Endothelial cell of umbilical vein (primary cell): ENCODE measurements around a stretch of chr22.

DNA sequence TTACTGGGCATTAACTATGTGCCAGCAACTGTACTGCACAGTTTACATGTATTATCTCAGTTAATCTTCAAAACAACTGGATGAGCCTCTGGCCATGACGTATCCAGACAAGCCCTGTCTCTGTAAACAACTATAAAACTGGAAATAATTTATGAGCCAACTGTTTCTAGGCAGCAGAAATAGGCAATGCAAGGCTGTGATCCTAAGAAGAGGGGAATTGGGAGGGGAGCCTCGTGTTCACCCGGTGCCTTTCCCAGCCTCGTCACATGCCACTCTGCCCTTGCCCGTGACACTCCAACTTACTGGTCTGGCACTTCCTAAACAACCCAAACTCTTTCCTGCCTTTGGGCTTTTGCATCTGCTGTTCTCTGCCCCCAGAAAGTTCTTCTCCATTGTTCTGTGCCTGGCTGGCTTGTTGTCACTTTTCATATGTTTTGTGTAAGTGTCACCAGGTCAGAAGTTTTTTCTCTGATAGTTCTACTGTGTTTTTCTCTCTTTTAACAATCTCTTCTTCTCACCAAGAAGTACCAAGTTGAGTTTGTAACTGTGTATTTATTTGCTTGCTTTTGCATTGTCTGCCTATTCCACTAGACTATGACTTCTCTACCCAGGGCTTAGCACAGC lies 83.0 kb downstream of the FBXO7 start:
- PRO-cap, result no peak
CAGE:
- cytosol, long polyA minus RNA, result no peak
- cytosol, long polyA plus RNA, result no peak
- long polyA plus RNA, result no peak
- nucleus, long polyA minus RNA, result no peak
- nucleus, long polyA plus RNA, result no peak

GRCh38 chr22:32649312-32650073 lies 152.0 kb upstream of the TIMP3 start:
- PRO-cap, result no peak
CAGE:
- cytosol, long polyA minus RNA, result no peak
- cytosol, long polyA plus RNA, result no peak
- long polyA plus RNA, result no peak
- nucleus, long polyA minus RNA, result no peak
- nucleus, long polyA plus RNA, result no peak

DNA sequence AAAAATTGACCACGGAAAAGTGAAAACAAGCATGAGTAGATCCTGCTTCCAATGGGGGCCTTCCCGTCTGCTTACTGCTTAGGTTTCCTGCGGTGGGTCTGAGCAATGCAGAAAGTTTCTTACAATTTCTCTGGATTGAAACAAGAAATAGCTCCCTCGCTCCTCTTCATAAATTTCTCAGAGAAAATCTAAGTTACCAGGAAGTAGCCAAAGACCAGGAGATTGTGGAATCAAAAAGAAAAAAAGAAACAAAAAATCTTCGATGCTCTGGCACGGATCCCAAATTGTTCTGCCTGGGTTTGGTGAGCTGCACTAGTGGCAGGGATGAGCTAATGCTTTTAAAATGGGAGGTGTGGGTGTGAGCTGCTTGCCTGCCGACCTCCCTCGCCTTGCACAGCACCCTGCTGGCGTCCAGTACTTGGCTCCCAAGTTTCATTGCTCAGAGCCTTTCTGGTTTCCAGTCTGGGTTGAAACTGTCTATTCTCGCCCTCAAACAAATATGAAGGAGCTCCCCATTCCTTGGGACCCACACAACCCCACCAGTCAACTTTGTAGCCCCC lies 2.5 kb downstream of the TIMP3 start:
- PRO-cap, result no peak
CAGE:
- cytosol, long polyA minus RNA, result no peak
- cytosol, long polyA plus RNA, result no peak
- long polyA plus RNA, result no peak
- nucleus, long polyA minus RNA, result no peak
- nucleus, long polyA plus RNA, result no peak

DNA sequence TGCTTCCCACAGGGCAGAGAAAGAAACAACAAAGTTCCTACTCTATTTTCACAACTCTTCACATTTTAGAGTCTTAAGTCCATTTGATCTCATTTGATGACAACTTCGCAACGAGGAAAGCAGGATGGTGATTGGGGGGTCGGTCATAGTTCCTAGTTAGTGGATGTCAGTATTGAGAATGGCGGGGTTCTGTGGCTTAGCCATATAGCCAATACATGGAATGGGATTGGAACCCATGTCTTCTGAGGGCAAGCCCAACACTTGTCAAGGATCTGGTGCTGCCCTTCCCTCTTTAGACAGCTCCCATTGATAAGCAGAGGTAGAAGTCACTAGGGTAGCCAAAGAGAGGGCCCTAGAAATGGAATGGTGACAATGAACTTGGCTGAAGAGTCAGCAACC lies 10.1 kb downstream of the TIMP3 start:
- PRO-cap, result no peak
CAGE:
- cytosol, long polyA minus RNA, result no peak
- cytosol, long polyA plus RNA, result no peak
- long polyA plus RNA, result no peak
- nucleus, long polyA minus RNA, result no peak
- nucleus, long polyA plus RNA, result no peak

- PRO-cap, result no peak
CAGE:
- cytosol, long polyA minus RNA, result no peak
- cytosol, long polyA plus RNA, result no peak
- long polyA plus RNA, result no peak
- nucleus, long polyA minus RNA, result no peak
- nucleus, long polyA plus RNA, result no peak
Measured at GRCh38 chr22:32816217-32816816, 14.8 kb downstream of the TIMP3 start.

DNA sequence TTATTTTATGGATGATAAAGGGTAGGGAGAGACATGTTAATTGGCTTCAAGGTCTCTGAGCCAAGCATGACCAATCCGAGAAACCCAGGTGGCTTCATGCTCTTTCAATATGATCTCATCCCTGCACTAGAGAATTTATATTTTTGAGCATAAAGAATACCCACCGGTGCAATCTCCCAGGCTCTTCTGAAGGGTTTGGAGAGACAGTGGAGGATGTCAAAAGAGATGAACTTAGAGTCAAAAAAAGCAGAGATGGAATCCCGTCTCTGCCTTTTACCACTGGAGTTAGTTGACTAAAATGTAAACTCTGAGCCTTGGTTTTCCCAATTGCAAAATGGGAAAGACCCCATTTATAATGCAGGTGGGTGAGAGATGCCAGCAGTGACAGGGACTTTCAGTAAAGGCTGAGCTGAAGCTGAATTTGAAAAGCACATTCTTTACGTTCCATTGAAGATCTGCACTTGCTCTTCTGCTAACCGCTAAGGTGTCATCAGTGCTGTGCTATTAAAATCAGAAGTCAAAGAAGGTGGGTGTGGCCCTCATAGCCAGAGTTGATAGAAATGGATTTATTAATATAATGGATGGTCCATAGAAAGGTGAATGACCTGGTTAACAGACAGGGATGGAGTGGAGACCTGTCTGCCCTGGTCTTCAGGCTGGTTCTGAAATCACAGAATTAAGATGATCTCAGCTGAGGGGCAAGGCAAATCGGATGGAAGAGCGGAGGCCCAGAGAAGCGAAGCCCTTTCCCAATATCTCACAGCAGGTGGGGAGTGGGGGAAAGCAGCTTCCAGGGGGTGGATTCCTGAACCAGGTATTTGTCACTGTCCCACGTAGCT lies 19.6 kb downstream of the TIMP3 start:
- PRO-cap, result no peak
CAGE:
- cytosol, long polyA minus RNA, result no peak
- cytosol, long polyA plus RNA, result no peak
- long polyA plus RNA, result no peak
- nucleus, long polyA minus RNA, result no peak
- nucleus, long polyA plus RNA, result no peak

- PRO-cap, result no peak
CAGE:
- cytosol, long polyA minus RNA, result no peak
- cytosol, long polyA plus RNA, result no peak
- long polyA plus RNA, result no peak
- nucleus, long polyA minus RNA, result no peak
- nucleus, long polyA plus RNA, result no peak
Measured at GRCh38 chr22:32830175-32831086, 28.9 kb downstream of the TIMP3 start.

GRCh38 chr22:32853350-32853726 lies 51.8 kb downstream of the TIMP3 start:
- PRO-cap, result no peak
CAGE:
- cytosol, long polyA minus RNA, result no peak
- cytosol, long polyA plus RNA, result no peak
- long polyA plus RNA, result no peak
- nucleus, long polyA minus RNA, result no peak
- nucleus, long polyA plus RNA, result no peak

- PRO-cap, result no peak
CAGE:
- cytosol, long polyA minus RNA, result no peak
- cytosol, long polyA plus RNA, result no peak
- long polyA plus RNA, result no peak
- nucleus, long polyA minus RNA, result no peak
- nucleus, long polyA plus RNA, result no peak
Measured at GRCh38 chr22:33659009-33659171, 261.4 kb downstream of the LARGE1 start.

GRCh38 chr22:33803242-33803892 lies 116.9 kb downstream of the LARGE1 start:
- PRO-cap, result no peak
CAGE:
- cytosol, long polyA minus RNA, result no peak
- cytosol, long polyA plus RNA, result no peak
- long polyA plus RNA, result no peak
- nucleus, long polyA minus RNA, result no peak
- nucleus, long polyA plus RNA, result no peak

DNA sequence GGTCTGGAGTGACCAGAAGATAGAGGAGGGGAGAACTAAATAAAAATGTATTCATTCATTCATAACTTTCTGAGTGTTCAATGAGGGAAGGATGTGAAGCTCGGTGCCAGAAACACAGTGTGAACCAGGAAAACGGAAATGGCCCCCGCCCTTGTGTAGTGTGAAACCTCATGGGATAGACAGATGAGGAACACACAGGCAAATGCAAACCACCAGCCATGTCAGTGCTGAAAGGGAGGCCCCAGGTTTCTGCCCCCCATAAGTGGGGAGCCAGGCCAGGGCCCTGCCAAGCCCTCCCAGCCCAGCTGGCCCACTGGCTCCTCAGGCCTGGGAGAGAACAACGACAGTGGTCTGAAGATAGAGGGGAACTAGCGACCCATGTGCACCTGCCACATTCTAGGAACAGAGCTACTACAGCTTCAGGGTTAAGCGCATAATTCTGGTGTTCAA lies 30.5 kb downstream of the LARGE1 start:
- PRO-cap, result no peak
CAGE:
- cytosol, long polyA minus RNA, result no peak
- cytosol, long polyA plus RNA, result no peak
- long polyA plus RNA, result no peak
- nucleus, long polyA minus RNA, result no peak
- nucleus, long polyA plus RNA, result no peak

DNA sequence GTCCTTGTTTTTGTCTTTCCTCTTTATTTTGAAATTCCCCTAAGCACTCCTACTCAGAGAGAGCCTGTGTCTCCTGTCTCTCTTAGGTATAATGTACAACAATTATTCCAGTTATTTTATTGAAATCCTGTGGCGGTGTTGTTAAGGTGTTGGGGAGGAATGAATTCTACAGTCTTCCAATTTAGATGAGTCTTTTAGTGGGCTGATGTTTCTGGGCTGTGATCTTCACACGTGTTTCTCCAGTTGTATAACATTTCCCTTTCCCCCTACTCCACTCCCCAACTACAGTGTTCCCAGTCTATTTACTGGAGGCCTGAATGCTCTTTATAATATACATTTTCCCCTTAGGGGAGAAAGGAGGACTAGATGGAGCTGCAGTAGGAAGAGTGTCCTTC lies 485.5 kb upstream of the ISX start:
- PRO-cap, result no peak
CAGE:
- cytosol, long polyA minus RNA, result no peak
- cytosol, long polyA plus RNA, result no peak
- long polyA plus RNA, result no peak
- nucleus, long polyA minus RNA, result no peak
- nucleus, long polyA plus RNA, result no peak

DNA sequence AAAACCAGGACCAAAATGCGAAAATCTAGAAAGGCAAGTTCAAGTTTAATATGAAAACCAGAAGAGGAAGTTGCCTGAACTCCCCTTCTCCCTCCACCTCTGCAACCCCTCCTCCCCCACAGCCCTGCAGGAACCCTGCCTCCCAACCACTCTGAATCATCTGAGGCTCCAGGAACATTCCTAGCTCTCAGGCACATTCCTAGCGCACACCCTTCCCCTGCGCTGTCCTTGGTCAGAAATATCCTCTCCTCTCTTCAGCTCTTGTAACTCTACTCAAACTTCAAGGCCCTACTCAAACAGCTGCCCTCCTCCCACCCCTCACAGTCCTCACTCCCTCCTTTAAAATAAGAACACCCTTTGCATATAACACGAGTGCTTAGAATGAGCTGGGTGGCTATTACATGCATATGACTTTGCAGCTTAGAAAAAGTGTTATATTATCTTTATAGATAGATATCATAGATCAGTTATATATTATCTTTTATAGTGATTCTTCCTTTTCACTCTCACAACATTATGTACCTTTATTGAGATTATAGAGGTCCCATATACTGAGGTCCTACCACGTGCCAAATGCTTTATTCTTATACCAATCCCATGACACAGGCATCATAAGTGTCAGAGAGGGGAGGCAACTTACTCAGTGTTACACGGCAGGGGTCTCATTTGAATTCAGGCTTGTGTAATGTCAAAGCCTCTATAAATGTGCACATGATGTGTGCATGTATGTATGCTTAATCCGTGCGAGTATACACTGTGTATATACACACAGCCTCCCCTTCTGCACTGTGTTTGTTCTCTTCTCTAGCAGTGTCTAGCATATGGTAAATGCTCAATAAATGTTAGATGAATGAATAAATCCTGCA lies 37.0 kb downstream of the ISX start:
- PRO-cap, result no peak
CAGE:
- cytosol, long polyA minus RNA, result no peak
- cytosol, long polyA plus RNA, result no peak
- long polyA plus RNA, result no peak
- nucleus, long polyA minus RNA, result no peak
- nucleus, long polyA plus RNA, result no peak

DNA sequence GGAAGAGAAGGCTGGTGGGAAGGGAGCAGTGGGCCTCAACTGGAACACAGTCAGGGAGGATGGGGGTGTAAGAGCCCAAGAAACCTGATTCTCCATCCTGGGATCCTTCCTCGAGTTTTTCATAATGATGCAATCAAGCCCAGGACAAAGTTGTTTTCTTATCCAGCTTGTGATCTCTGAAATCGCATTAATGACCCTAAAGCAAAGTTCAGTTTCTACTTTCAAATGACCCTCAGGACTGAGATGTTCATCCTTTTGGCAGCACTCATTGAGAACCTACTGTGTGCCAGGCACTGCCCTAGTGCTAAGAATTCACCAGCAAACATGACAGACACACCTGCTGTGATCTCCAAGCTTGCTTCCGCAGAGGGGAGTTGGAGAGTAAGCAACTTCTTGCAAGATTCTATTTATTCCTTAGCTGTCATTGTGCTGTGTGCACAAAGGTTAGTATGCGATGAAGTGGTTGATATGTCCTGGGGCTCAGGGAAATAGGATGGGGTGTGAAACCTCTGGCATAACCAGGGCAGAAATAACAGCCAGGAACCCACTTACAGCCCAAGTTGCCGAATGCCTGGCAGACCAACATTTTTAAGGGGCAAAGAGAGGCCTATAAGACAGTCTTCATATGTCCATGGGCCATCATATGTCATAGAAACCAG lies 45.4 kb downstream of the ISX start:
- PRO-cap, result no peak
CAGE:
- cytosol, long polyA minus RNA, result no peak
- cytosol, long polyA plus RNA, result no peak
- long polyA plus RNA, result no peak
- nucleus, long polyA minus RNA, result no peak
- nucleus, long polyA plus RNA, result no peak

DNA sequence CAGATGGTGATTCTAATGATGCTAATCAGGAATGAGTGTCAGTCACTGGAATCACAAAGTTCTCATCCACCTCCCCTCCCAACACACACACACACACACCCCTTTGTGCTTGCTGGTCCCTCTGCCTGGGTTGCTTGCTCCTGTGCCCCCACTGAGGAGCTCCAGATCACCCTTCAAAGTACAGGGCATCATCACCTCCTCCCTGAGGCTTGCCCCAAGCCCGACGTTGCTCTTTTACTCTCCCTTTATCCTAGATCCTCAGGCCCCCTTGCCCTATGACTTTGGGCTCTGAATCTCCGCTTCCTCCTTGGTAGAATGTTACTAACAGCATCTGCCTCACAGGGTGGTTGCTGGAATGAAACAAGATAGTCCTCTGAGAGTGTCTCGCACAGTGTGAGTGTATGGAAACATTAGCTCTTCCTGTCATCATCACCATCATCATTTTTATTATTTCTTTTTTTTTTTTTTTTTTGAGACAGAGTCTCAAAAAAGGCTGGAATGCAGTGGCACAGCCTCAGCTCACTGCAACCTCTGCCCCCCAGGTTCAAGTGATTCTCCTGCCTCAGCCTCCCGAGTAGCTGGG lies 3.4 kb downstream of the TOM1 start:
- PRO-cap, result no peak
CAGE:
- cytosol, long polyA minus RNA, result no peak
- cytosol, long polyA plus RNA, result no peak
- long polyA plus RNA, result no peak
- nucleus, long polyA minus RNA, result no peak
- nucleus, long polyA plus RNA, result no peak

- PRO-cap, result no peak
CAGE:
- cytosol, long polyA minus RNA, result no peak
- cytosol, long polyA plus RNA, result no peak
- long polyA plus RNA, result no peak
- nucleus, long polyA minus RNA, result no peak
- nucleus, long polyA plus RNA, result no peak
Measured at GRCh38 chr22:35342151-35342466, 38.8 kb upstream of the HMOX1 start.

DNA sequence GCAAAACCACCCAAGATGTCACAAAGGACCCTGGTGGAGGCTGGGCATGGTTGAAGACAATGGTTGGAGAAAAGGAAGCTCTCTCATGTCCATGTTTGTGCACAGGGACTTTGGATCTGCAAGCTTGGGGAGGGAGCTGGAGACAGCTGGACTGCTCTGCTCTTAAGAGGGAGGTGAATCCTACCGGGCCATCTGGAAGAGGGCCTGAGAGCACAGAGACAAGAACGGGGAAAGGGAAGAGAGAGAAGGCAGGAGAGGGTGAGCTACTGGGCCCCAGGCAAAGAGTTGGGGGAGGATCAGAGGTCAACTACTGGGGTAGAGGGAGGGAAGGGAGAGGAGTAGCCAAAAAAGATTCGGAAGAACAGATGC lies 25.1 kb upstream of the HMOX1 start:
- PRO-cap, result no peak
CAGE:
- cytosol, long polyA minus RNA, result no peak
- cytosol, long polyA plus RNA, result no peak
- long polyA plus RNA, result no peak
- nucleus, long polyA minus RNA, result no peak
- nucleus, long polyA plus RNA, result no peak

DNA sequence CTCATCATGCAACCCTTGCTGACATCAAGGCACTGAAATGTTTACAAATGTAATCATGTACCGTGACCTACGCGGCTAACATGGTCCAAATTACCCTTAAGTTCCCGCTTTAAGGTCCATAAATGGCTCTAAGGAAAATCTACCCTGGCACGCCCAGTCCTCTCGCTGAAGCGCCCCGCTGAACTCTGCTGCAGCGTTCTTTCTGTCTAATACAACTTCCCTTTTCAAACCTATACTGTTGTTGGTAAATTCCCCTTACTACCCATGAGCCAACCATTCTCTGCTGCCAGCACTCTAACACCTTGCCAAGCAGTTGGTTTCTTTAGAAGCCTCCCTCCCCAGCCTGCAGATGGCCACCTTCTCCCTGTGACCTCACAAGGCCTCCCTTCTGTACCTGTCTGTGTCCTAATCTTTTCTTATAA lies 13.5 kb upstream of the HMOX1 start:
- PRO-cap, result no peak
CAGE:
- cytosol, long polyA minus RNA, result no peak
- cytosol, long polyA plus RNA, result no peak
- long polyA plus RNA, result no peak
- nucleus, long polyA minus RNA, result no peak
- nucleus, long polyA plus RNA, result no peak

DNA sequence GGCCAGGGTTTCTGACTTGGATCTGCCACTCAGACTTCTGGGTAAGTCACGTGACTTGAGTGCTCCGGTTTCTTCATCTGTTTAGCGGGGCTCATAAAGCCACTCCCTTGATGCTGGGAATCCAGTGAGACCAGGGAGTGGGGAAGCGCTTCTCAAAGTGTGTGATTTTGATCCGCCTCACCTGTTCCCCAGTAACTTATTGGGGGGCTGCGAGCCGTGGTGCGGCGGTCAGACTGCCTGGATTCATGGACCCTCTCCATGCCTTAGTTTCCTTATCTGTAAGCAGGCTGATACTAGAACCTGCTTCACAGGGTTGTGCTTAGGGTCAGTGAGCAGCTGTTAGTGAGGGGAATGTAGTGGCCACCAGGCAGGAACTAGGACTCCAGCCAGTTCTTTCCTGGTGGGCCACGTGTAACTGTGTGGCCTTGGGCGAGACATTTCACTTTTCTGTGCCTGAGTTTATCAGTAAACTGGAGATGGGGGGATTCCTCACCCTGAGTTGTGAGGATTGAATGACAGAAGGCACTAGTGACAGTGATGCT lies 24.7 kb downstream of the MCM5 start:
- PRO-cap, result no peak
CAGE:
- cytosol, long polyA minus RNA, result no peak
- cytosol, long polyA plus RNA, result no peak
- long polyA plus RNA, result no peak
- nucleus, long polyA minus RNA, result no peak
- nucleus, long polyA plus RNA, result no peak

GRCh38 chr22:35426237-35427173 lies 26.6 kb downstream of the MCM5 start:
- PRO-cap, result no peak
CAGE:
- cytosol, long polyA minus RNA, result no peak
- cytosol, long polyA plus RNA, result no peak
- long polyA plus RNA, result no peak
- nucleus, long polyA minus RNA, result no peak
- nucleus, long polyA plus RNA, result no peak